ENCODE measurements around the genes EFHB and UBE2E2.

- PRO-cap, result no peak
Observed at GRCh38 chr3:16326360-16327430, 61.7 kb downstream of the OXNAD1 start.

GRCh38 chr3:16372646-16372909 lies 107.6 kb downstream of the OXNAD1 start:
- PRO-cap, result no peak

DNA sequence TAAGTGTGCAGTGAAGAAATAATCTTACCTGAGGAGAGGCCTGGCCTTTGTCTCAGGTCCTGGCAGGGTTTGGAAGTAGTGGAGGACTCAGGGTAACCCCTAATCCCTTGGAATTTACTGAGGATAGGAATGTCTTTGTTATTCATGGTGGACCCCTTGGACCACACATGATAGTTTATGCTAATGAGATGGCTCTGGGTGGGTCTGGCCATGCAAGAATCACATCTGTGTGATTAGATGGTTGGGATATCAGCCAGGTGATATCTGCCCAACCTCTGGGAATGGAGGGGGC lies 65.0 kb upstream of the DAZL start:
- PRO-cap, result no peak

DNA sequence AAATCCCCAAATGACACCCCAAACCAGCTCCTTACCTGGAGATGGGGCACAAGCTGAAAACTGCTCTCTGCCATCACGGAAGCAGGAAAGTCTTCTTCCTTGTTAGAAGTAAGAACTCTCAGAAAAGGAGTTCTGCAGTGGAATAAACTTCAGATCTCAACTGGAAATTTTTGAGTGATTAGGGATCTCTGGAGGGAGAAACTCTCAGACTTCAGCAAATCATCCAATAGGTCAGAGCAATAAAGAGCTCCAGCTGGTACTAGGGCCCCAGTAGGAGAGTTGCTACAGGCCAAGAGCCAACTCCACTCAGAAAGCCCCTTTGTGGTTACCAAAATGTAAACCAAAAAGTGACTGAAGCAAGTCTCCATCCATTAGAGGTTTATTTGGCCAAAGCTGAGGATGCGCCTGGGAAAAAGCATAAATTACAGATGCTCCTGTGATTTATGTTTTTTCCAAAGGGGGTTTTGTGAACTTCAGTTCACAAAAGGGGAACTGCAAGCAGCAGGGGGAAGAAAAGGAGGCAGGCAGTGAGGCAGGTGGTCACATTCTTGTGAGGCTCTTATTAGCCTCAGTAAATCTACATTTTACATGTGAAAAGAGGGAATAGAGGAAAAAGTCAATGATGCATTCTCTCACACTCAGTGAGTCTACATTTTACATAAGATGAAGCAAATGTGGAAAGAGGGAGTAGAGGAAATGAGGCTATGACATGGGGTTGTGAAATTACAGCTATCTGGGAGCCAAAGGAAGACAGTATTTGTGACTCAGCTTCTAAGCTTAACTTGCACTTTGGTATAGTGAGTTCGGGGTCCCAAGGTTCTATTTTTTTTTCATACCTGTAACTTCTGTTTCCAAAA lies 92.3 kb upstream of the DAZL start:
- PRO-cap, result no peak

DNA sequence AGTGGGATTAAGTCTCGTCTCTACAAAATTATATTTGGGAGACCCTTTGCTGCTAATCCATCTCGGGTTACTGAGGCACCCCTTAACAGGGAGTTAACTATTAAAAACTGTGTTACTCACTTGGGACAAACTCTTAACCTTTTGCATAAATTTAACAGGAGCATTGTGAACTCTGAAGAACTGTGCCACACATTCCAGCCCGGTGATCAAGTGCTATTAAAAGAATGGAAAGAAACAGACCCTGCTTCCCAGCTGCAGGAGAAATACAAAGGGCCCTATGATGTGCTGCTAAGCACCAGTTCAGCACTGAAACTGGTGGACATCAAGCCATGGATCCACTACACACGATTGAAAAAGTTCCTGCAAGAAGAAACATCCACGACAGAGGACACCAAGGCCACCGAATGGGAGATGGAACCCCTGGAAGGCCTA lies 114.8 kb upstream of the PLCL2 start:
- PRO-cap, result no peak

GRCh38 chr3:16800386-16800585 lies 84.5 kb upstream of the PLCL2 start:
- PRO-cap, result no peak

- PRO-cap, result no peak
Observed at GRCh38 chr3:16801169-16801587, 83.6 kb upstream of the PLCL2 start.

- PRO-cap, result unidirectional peak, plus-strand start at chr3:16837855
Observed at GRCh38 chr3:16837466-16838136, 47.2 kb upstream of the PLCL2 start.

GRCh38 chr3:16839897-16840146 lies 44.9 kb upstream of the PLCL2 start:
- PRO-cap, result no peak

- PRO-cap, result unidirectional peak, minus-strand start at chr3:16901642; unidirectional peak, minus-strand start at chr3:16901893
Observed at GRCh38 chr3:16901502-16901894, 16.7 kb downstream of the PLCL2 start.

- PRO-cap, result no peak
Observed at GRCh38 chr3:17330103-17330715, 412.2 kb downstream of the TBC1D5 start.

GRCh38 chr3:17693231-17693872 lies 49.1 kb downstream of the TBC1D5 start:
- PRO-cap, result no peak

DNA sequence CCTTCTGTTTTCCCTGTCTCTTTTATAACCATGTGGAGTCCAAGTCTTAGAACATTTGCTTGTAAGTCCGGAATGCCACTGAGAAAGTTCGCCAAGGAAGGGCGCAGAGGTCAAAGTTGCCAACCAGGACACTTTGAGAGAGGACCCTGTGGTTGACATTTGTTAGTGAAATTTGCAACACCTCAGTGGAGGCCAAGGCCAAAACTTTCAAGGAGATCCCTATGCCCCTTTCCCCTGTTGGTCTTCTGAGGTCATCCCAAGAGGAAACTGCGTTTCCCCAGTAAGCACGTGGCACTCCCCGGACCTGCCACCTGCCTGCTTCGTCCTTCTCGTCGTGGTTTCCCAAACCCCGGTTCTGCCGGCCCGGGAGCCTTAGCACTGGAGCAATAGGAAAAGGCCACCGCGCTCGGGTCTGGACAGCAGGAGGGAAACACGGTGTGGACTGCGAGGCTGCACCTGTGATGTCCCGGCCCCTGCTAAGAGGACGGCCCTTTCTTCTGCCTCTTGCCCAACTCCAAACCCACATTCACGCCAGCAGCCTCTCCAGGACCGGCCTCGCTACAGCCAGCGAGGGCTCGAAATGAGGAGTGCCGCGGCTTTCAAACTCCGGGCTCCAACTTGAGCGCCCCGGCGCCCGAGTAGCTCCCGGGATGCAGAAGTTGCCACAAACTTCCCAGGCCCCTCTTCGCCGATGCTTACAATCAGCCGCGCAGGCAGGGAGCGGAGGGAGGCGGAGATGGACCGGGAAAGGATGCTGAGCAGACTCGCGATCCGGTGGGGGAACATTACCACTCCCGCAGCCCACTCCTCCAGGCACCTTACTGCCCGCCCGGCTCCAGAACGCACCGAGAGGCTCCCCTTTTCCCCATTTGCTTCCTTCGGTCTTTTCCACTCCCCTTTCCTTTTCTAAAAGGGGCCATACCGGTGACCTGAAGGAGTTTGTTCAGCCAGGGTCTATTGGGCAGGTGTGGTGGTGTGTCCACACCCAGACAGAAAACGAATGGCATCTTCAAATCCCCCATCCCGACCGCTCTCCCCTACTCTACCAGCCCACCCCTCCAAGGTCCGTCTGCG lies 18.5 kb upstream of the SATB1 start:
- PRO-cap, result no peak

- PRO-cap, result no peak
Observed at GRCh38 chr3:19347465-19348123, 199.3 kb downstream of the KCNH8 start.

DNA sequence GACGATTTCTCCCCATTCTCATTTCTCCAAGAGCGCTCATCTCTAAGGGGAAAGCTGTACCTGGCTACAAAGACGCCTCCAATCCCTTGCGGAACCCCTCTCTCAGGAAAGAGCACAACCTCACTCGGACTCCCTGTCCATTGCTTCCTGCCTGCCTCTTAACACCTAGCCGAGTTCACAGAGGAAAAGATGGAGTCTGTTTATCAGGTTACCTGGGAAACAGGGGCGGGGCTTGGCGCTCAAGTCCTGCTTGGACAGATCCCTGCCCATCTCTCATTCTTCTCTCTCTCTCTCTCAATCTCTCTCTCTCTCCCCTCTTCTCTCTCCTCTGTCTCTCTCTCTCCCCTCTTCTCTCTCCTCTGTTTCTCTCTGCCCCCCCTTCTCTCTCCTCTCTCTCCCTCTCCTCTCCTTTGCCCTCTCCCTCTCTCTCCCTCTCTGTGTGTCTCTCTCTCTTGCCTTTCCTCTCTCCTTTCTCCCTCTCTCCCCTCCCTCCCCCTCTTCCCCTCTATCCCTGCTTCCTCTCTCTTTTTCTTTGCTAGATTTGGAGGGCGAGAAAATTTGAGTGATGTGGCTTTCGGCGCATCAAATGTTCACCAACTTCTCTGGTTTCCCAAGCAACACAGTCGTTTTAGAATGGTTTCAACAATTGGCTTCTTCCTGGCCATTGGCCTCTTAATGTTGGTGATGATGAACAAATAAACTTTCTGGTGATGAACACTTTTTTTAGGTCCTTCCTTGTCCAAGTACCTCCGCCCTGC lies at the start of gene EFHB:
Gene EFHB, minus strand, starts transcription at position 198 of the 758 bp plus-strand sequence.
- PRO-cap, result no peak

GRCh38 chr3:19945250-19946413 lies 1.3 kb upstream of the RAB5A start:
- PRO-cap, result no peak

- PRO-cap, result bidirectional peak, plus-strand start at chr3:21795447, minus-strand start at chr3:21795342
Observed at GRCh38 chr3:21795209-21795740, 44.3 kb upstream of the ZNF385D start.

DNA sequence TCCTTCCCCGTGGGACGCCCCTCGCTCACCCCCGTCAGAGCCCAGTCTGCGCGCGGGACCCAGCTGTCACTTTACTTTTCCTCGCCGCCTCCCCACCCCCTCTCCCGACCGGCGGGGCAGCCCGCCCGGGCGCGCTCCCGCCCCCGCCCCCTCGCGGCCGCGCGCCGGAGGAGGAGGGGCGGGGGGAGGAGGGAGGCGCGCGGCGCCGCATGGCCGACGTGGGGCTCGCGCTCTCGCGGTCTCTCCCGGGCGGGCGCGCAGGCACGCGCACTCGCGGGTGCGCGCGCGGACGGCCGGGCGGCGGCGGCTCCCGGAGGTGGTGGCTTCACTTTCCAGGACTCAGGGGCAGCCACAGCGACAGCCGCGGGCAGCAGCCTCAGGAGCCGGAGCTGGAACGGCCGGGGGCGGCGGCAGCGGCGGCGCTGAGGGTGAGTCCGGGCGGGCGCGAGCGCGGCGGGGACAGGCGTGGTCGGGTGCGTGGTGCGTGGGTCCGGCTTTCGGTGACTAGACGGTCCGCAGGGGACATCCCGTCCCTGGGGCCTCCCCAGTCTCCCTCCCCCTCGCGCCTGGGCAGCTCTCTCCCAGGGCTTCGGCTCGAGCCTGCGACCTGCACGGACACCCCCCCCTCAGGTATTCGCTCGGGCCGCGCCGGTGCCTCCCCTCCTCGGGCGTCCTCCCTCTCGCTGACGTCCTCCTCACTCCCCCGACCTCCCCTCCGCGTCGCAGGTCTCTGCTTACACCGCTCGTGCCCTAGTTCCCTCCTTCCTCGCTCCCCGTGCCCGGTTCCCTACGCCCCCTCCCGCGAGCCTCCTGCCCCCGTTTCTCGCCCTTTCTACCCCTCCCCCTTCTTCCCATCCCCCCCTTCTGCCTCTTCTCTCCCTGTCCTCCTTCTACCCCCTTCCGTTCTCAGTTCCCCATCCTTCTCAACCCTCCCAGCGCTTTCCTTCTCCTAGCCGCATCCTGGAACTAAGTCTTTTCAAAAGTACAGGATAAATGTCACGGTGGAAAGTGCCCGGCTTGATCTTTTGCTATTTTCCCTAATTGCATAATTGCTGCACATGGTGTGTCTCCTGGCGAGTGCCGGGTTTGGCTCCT lies at the start of gene UBE2E2:
Gene UBE2E2, plus strand, starts transcription at position 493 of the 1,095 bp plus-strand sequence.
- PRO-cap, result bidirectional peak, plus-strand start at position 270 of the sequence, minus-strand start at position 103 of the sequence; bidirectional peak, plus-strand start at position 737 of the sequence, minus-strand start at position 626 of the sequence

DNA sequence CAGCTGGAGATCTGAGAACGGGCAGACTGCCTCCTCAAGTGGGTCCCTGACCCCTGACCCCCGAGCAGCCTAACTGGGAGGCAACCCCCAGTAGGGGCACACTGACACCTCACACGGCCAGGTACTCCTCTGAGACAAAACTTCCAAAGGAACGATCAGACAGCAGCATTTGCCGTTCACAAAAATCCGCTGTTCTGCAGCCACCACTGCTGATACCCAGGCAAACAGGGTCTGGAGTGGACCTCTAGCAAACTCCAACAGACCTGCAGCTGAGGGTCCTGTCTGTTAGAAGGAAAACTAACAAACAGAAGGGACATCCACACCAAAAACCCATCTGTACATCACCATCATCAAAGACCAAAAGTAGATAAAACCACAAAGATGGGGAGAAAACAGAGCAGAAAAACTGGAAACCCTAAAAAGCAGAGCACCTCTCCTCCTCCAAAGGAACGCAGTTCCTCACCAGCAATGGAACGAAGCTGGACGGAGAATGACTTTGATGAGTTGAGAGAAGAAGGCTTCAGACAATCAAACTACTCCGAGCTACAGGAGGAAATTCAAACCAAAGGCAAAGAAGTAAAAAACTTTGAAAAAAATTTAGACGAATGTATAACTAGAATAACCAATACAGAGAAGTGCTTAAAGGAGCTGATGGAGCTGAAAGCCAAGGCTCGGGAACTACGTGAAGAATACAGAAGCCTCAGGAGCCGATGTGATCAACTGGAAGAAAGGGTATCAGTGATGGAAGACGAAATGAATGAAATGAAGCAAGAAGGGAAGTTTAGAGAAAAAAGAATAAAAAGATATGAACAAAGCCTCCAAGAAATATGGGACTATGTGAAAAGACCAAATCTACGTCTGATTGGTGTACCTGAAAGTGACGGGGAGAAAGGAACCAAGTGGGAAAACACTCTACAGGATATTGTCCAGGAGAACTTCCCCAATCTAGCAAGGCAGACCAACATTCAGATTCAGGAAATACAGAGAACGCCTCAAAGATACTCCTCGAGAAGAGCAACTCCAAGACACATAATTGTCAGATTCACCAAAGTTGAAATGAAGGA lies 147.1 kb downstream of the UBE2E2 start:
- PRO-cap, result no peak

- PRO-cap, result no peak
Observed at GRCh38 chr3:23824877-23825868, 19.4 kb downstream of the UBE2E1 start.